MCF 10A (cell line): ENCODE data around the genes ATXN7L3B and SYT1.

GRCh38 chr12:74537597-74538537 lies at the start of gene ATXN7L3B:
Gene ATXN7L3B, plus strand, starts transcription at chr12:74537835.
- PRO-cap, result bidirectional peak, plus-strand start at chr12:74537855, minus-strand start at chr12:74537763; bidirectional peak, plus-strand start at chr12:74538293, minus-strand start at chr12:74538271; bidirectional peak, plus-strand start at chr12:74538646, minus-strand start at chr12:74538361
- RRBS, result under 1% methylated on average over 12 of the region's 52 CpGs

DNA sequence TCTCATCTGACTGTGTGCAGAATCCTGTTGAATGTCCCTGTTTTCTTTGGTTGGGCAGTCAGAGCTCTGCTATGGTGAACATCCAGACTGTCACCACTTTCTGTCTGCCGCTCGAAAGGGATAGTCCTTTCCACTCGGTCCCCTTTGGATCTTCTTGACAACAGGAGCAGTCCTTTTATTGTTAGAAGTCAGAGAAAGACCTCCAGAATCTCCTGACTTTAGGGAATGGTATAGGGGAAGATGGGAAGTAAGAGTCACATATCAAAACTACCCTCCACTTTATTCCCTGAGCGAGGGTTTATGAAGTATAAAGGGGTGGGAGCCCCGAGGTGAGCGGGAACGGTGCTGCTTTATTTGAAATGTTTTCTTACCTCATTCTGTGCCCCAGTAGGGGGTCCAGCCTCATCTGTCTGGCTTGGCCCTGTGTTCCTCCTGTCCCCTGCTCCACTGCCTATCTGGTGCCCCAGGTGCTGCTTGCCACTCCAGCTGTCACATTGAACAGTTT lies 1.9 kb downstream of the ATXN7L3B start:
- PRO-cap, result no peak
- RRBS, result no CpG with 5 or more reads among the region's 7 CpGs

- PRO-cap, result no peak
- RRBS, result no CpG with 5 or more reads among the region's 3 CpGs
Measured at GRCh38 chr12:74540012-74540795, 2.6 kb downstream of the ATXN7L3B start.

DNA sequence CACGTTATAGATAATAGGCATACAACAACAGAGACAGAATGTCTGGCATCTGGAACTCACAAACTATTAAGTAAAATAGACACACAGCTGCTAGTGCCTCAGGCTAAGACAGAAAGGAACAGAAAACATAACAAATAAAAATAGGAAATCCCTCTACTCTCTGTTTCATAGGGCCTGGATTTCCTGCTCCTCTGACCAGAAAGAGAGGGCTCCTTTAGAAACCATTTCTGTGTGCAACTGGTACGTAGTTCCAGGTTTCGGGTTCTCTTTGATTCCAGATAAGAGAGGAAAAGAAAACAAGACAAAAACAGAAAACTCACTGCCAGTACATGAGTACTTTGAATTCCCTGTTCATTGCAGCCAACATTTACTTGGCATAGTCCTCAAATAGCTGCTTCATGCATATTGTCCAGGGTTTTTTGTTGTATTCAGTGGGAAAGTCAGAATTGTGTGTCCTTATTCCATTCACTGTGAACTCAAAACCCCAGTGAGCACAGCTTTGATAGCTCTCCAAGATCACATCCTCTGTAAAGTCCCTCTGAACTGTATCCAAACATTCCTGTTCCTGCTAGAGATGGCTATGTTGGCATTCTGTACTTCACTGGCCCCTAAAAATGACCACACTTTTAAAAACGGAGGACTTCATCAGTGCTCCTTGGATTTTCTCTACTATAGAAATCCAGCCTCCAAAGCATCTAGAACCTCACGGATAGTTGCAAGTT lies 48.9 kb downstream of the ATXN7L3B start:
- PRO-cap, result no peak
- RRBS, result no CpG with 5 or more reads among the region's 5 CpGs

GRCh38 chr12:75360102-75361050 lies 25.9 kb downstream of the GLIPR1L1 start:
- PRO-cap, result no peak
- RRBS, result no CpG with 5 or more reads among the region's 4 CpGs

- PRO-cap, result no peak
Measured at GRCh38 chr12:75479939-75480320, 625 bp upstream of the GLIPR1 start.

GRCh38 chr12:75820727-75821211 lies 263.7 kb downstream of the NAP1L1 start:
- PRO-cap, result no peak
- RRBS, result no CpG with 5 or more reads among the region's 8 CpGs

DNA sequence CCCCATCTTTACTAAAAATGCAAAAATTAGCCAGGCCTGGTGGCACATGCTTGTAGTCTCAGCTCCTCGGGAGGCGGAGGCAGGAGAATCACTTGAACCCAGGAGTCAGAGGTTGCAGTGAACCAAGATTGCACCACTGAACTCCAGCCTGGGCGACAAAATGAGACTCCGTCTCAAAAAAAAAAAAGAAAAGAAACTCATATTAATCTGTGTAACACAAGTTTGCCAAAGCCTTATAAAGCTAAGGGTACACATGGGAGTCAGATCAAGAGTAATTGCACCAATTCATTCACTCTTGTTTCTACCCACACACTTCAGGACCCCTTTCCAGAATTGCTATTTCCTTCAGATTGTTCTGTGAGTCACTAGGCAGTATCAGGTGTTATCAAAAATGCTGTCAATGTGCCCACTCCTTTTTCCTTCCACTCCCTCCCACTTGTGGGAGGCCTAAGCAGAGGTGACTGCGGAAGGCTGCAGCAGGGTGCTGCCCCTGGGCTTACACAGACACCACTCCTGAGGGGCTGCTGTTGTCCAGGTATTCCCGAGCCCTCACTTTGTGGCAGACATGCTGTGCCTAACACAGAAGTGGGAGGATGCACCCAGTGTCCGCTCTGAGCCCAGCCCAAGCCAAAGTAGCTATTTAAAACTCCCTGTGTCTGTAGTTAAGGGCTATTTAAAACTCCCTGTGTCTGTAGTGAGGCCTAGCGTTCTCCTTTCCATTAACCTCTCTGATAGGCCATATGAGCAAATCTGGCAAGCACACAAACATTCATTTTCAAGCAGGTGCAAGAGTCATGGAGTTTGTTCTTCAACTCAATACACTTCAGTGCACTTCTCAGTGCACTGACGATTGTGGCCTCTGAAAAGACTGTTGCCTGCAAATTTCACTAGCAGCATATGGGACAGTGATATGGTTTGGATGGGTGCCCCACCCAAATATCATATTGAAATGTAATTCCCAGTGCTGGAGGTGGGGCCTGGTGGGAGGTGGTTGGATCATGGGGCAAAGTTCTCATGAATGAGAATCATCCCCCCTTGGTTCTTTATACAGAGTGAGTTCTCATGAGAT lies 170.9 kb downstream of the NAP1L1 start:
- PRO-cap, result no peak
- RRBS, result no CpG with 5 or more reads among the region's 9 CpGs

DNA sequence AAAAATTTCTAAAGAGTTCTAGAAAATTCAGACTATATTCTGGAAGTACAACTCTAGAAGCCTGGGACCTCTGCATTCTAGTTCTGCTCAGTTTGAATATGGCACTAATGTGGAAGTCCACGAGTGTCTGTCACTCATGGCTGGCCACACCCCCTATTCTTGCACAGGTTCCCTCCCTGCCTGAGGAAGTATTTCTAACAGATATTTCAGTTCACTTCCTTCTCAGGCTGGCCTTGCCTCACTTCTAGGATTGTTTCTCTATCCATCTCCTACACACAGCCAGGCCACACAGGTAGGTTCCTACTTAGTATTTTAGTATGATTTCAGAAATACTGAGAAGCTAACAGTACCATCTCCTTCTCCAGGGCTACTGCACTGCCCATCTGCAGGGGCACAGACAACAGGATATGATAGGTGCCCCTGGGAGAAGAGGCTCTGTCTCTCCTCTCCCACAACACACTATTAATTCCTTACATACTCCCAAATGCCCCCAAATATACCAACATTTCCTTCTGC lies 120.2 kb downstream of the NAP1L1 start:
- PRO-cap, result no peak
- RRBS, result no CpG with 5 or more reads among the region's 1 CpG

DNA sequence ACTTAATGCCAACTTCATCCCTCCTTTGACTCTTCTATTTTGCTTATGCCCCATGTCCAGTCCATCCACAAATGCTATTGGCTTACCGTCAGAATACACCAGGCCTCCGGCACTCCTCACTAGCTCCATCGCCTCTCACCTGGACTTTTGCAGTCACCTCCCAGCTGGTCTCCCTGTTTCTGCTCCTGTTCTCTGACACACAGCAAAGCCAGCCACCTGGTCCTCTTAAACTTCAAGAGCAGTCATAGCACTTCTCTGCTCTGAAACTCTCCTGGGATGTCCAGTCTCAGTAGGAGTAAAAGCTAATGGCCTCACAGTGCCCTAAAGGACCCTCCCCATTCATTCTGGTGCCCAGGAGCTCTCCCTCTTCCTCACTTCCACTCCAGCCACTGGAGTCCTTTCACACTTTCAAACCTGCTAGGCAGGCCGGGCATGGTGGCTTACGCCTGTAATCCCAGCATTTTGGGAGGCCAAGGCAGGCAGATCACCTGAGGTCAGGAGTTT lies 100.8 kb downstream of the NAP1L1 start:
- PRO-cap, result no peak
- RRBS, result no CpG with 5 or more reads among the region's 5 CpGs

- PRO-cap, result bidirectional peak, plus-strand start at chr12:76084057, minus-strand start at chr12:76083942
- RRBS, result under 1% methylated on average over 7 of the region's 67 CpGs
Measured at GRCh38 chr12:76083612-76084454, 652 bp downstream of the NAP1L1 start.

DNA sequence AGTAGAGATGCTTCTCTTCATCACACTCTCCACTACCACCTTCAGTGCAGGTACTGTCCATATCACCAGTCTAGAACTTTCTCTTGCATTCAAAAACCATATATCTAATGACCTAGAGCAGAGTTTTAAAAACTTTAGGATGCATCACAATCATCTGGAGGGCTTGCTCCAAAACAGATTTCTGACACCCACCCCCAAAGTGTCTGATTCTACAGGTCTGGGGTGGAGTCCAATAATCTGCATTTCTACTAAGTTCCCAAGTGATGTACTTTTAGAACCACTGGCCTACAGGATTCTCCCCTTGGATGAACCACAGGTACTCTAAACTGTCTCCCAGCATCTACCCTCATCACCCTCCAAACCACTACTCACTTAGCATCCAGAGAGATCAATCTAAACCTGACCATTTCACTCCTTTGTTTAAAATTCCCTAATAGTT lies 17.2 kb downstream of the OSBPL8 start:
- PRO-cap, result no peak

- PRO-cap, result no peak
- RRBS, result no CpG with 5 or more reads among the region's 11 CpGs
Measured at GRCh38 chr12:76866076-76866732, 12.6 kb downstream of the CSRP2 start.

DNA sequence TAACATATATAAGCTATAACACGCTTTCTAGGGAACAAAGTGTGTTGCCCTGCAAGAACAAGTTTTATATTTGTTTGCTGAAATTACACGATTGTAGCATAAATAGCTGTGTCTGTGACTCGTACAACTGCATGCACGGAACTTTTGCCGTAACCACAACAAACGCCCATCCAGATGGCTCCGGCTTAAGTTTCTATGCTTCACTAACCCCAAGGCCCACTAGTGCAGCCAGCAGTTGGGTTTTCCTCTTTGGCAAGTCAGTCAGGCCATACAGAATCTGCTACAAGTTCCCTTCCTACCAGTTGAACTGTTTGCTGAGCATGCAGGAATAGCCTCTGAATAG lies 12.1 kb downstream of the CSRP2 start:
- PRO-cap, result no peak
- RRBS, result no CpG with 5 or more reads among the region's 7 CpGs

GRCh38 chr12:77238106-77238783 lies 172.9 kb upstream of the E2F7 start:
- PRO-cap, result no peak
- RRBS, result no CpG with 5 or more reads among the region's 2 CpGs

GRCh38 chr12:78293196-78293824 lies 462.6 kb downstream of the NAV3 start:
- PRO-cap, result no peak
- RRBS, result no CpG with 5 or more reads among the region's 1 CpG

GRCh38 chr12:78864528-78865497 lies at the start of gene SYT1:
Gene SYT1, plus strand, starts transcription at chr12:78864774.
- PRO-cap, result bidirectional peak, plus-strand start at chr12:78864625, minus-strand start at chr12:78864574
- RRBS, result no CpG with 5 or more reads among the region's 50 CpGs

GRCh38 chr12:79415702-79416015 lies 275.1 kb downstream of the PAWR start:
- PRO-cap, result no peak
- RRBS, result no CpG with 5 or more reads among the region's 2 CpGs

GRCh38 chr12:79540586-79541122 lies 150.1 kb downstream of the PAWR start:
- PRO-cap, result no peak
- RRBS, result no CpG with 5 or more reads among the region's 13 CpGs

DNA sequence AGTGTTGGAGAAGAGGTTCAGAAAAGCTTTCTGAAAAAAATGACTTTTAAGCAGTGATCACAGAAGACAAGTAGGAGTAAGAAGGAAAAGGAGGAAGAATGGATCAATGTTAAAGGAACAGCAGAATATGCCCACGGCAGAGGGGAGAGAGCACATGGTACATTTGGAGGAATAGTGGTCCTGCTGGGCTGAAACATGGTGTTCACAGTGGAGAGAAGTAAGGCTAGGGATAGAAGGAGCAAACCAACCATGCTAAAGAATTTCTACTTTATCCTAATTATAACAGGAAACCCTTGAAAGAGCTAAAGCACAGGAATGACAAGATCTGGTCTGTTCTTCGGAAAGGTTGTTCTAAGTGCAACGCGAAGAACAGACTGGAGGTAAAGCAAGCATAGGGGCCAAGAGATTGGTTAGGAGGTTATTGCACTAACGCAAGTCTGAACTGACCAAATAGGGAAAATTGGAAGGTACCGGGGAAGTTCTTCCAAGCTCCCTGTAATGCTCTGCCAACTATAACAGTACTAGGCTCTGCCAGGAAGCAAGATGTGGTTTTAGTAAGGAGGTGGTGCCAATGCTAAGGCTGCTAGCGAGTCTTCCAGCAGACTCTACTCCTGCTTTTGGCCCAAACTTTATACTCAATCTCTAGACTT lies 138.7 kb downstream of the PAWR start:
- PRO-cap, result no peak
- RRBS, result no CpG with 5 or more reads among the region's 7 CpGs